Bronchial epithelial cell (primary cell): ENCODE measurements around the genes ELOVL3, FBXL15 and WBP1L.

- RRBS, 2 experiments, result no CpG with 5 or more reads among the region's 7 CpGs
Observed at GRCh38 chr10:102156882-102157845, 5.0 kb downstream of the NOLC1 start.

DNA sequence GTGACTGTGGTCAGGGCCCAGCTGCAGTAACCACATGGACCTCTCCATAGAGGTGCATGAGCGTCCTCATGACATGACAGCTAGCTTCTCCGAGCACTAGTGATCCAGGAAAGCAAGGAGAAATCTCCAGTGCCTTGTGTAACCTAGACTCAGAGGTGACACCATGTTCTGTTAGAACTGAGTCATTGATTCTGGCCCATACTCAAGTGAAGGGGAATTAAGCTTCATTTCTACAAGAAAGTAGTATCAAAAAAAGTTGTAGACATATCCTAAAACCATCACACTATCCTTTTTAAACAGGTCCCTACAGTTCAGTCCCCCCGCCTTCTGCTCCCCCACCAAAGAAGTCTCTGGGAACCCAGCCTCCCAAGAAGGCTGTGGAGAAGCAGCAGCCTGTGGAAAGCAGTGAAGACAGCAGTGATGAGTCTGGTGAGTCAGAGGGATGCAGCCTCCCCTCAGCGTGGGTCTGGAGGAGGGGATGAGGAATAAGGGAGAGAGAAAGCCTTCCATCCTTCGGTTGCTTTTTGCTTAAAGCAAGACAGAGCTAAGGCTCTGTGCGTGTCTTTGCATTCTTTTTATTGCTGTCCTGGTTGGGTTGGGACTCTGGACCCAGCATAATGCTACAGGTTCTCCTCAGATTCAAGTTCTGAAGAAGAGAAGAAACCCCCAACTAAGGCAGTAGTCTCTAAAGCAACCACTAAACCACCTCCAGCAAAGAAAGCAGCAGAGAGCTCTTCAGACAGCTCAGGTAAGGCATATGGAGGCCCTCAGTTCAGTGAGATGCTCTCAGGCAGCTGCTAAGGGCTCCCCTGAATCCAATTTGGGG lies 7.6 kb downstream of the NOLC1 start:
- RRBS, 2 experiments, result no CpG with 5 or more reads among the region's 6 CpGs

DNA sequence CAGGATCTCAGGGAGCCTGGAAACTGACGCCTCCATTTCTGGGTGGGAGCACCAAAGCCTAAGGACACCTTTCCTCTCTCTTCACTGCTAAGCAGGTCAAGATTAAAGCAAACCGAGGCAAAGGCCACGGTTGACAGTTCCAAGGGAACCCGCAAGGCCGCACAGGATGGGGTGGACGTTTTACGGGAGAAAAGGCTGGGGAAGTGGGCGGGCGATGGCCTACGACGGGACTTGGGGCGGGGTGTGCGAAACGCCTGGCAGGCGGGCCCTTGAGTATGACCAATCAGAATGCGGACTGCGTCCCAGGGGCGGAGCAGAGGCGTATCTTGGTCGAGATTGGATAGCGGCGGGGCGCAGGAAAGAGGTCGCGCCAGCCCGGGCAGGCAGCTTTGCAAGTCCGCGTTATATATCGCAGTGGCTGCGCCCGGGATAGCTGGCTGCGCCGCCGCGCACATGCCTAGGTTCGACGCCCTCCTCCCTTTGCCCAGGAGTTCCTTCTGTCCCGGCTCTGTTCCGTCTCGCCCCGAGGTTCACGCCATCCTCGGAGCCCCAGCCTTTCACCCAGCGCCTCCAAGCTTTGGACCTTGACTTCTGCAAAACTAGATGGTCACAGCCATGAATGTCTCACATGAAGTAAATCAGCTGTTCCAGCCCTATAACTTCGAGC lies at the start of gene ELOVL3:
Gene ELOVL3 (plus strand): TSS at position 354 of the 667 bp plus-strand sequence.
- RRBS, 2 experiments, result 1 to 5% methylated on average over 9 to 11 of the region's 45 CpGs

- RRBS, 2 experiments, result 2% methylated on average over 19 to 28 of the region's 60 CpGs
Observed at GRCh38 chr10:102230770-102231343, 4.8 kb downstream of the ELOVL3 start.

DNA sequence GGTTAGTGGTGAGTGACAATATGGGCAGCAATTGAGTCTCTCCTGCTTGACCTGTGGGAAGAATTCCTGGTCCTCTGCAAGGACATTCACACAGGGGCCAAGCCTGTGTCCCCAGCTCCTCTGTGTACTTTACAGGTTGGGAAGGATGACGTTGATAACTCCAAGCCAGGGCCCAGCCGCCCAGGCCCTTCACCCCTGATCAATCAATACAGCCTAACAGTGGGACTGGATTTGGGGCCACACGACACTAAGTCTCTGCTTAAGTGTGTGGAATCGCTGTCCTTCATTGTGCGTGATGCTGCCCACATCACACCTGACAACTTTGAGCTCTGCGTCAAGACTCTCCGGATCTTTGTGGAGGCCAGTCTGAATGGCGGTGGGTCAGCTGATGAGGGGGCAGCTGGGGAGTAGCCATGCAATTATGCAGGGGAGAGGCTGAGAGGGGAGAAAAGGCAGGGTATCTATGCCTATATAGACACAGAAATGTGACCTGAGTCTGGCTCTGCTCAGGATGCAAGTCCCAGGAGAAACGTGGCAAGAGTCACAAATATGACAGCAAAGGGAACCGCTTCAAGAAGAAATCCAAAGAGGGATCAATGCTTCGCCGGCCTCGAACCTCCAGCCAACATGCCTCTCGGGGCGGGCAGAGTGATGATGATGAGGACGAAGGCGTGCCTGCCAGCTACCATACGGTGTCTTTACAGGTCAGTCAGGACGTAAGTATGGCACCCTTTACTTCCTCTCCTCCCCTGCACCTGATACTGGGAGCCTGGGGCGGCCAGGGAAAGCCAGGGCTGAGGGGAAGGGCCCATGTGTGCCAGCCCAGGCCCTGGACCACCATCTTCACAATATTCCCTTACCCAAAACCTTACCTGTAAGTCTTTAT lies 18.8 kb upstream of the NFKB2 start:
- RRBS, 2 experiments, result no CpG with 5 or more reads among the region's 20 CpGs

- RRBS, 2 experiments, result no CpG with 5 or more reads among the region's 62 CpGs
Observed at GRCh38 chr10:102419058-102419939, 714 bp upstream of the PSD start.

DNA sequence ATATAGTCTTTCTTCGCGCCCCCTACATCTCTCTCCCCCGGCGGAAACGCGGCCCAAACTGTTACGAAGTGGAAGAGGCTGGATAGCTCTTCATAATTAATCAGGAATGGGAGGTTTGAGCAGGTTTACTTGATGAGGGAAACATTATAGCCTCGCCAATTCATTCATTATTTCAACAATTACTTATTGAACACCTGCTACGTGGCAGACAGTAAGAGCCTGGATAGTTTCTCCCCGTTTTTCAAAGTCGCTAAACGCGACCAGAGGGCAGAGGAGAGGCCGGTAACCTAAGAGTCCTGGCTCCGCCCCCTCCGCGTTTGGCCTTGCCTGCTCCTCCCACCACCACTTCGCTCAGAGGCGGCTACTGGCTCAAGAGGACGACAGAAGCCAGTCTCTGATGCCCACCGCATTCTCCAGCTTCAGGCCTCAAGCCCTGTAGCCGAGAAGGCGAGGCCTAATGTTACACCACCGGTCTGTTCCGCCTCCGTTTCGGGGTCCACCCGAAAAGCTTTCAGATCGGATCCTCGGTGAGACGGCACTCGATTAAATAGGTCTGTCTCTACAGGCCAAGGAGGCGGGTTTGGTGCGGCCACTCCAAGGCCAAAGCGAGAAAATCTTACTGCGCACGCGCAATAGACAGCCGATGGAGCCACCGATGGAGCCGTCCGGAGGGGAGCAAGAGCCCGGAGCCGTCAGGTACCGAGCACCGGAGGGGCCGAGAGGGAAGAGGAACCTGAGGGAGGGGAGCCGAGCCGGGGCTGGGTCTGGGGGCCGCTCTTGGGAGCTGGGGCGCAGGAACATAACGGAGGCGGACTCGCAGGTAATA lies at the start of gene FBXL15:
Gene FBXL15 (plus strand): TSS at position 350 of the 826 bp plus-strand sequence.
- RRBS, 2 experiments, result 1 to 4% methylated on average over 7 of the region's 54 CpGs

DNA sequence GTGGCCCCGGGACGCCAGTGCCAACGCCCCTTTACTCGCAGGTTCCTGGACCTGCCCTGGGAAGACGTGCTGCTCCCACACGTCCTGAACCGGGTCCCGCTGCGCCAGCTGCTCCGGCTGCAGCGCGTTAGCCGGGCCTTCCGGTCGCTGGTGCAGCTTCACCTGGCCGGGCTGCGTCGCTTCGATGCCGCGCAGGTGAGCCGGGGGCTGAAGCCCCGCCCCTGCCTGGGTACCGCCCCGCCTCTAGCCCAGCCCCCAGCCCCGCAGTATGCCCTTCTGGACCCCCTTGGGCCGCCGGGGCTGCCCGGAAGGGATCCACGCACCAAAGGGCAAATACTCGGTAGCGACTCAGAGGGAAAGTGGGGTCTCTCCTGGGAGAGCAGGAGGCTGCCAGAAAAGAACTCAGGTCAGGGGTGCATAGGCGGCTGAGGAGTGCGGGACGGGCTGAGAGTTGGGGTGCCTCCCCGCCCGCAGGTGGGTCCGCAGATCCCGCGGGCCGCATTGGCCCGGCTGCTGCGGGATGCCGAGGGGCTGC lies 744 bp downstream of the FBXL15 start:
- RRBS, 2 experiments, result under 1 to 2% methylated on average over 16 of the region's 44 CpGs

DNA sequence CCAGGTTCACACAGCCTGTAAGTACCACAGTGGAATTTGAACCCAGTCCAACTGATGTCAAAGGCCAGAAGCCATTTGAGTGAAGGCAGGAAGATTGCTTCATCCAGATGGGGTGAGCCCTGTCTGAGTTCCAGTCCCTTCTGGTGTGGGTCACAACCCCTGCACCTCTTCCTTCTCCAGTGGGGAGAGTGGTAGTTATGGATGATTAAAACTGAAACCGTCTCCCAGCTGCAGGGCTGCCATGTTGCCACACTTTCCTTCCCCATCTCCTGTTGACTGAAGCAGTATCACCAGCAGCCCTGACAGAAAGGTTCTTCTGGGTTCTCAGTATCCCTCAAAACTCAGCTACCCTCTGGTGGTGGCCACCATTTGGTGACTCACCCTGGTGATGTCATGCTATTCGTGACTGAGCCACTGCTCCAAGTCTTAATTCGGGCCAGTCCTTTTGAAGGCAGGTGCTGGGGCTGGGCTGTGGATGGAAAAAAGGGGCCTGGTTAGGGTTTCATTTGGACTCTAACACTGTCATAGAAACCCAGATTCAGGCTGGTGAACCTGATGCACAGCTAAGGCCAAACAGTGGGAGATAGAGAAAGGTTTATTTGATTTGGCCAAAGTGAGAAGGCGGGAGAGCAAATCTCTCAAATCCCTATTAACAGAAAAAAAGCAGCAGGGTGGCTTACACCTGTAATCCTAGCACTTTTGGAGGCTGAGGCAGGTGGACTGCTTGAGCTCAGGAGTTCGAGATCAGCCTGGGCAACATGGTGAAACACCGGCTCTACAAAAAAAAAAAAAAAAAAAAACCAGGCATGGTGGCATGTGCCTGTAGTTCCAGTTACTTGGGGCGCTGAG lies 1.6 kb upstream of the C10orf95 start:
- RRBS, 2 experiments, result no CpG with 5 or more reads among the region's 7 CpGs

DNA sequence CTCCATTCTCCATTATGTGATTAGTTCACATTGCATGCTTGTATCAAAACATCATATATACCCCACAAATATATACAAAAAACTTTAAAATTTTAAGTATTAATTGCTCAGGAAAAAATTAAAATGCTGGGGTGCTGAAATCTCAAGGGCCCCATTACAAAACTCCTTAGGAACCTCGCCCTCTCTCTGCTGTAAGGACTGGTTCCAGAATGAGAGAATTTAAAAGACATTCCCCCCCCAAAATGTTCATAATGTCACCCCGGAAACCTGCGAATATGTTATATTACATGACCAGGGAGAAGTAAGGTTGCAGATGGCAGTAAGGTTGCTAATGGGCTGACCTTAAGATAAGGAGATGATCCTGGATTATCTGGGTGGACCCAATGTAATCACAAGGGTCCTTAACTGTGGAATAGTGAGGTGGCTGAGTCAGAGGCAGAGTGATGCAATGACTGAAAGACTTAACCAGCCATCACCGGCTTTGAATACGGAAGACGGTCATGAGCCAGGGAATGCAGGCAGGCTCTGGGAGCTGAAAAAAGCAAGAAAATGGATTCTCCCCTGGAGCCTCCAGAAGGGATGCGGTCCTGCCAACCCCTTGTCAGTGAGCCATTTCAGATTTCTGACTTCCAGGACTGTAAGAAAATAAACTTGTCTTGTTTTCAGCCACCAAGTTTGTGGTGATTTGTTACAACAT lies 4.4 kb upstream of the C10orf95 start:
- RRBS, 2 experiments, result no CpG with 5 or more reads among the region's 7 CpGs

DNA sequence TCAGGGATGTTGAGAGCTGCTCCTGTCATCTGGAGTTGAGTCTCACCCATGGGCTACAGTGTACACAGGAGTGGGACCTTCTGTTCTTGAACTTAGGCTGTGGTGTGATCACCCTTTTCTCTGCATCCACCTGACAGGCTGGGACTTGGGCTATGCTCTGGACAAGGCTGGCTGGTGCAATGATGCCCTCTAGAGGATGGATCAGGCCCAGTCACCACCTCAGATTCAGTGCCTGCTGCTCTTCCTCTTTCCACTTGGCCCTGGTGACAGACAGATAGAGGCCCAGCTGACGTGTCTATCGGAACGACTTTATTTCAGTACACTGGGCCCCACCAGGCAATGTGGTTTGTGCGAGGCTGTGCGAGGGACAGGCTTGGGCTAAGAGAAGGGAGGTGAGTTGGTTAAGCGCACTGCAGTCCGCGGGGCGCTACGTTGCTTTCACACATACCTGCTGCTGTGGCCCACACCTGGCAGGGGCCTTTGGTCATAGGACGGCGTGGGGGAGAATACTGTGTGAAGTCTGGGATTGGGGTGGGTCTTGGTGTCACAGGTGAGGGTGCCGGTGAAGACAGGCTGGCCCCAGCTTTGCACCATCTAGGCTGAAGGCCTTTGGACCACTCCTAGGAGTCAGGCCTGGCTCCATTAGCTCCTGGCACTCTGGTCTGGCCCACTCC lies 17.9 kb downstream of the MFSD13A start:
- RRBS, 2 experiments, result no CpG with 5 or more reads among the region's 13 CpGs

- RRBS, 2 experiments, result no CpG with 5 or more reads among the region's 5 CpGs
Observed at GRCh38 chr10:102479790-102480468, 18.7 kb downstream of the MFSD13A start.

GRCh38 chr10:102633158-102633798 lies 11.0 kb upstream of the TRIM8 start:
- RRBS, 2 experiments, result no CpG with 5 or more reads among the region's 9 CpGs

GRCh38 chr10:102648825-102649319 lies 4.6 kb downstream of the TRIM8 start:
- RRBS, 2 experiments, result no CpG with 5 or more reads among the region's 15 CpGs

- RRBS, 2 experiments, result no CpG with 5 or more reads among the region's 17 CpGs
Observed at GRCh38 chr10:102714707-102714966, 201 bp downstream of the SFXN2 start.

DNA sequence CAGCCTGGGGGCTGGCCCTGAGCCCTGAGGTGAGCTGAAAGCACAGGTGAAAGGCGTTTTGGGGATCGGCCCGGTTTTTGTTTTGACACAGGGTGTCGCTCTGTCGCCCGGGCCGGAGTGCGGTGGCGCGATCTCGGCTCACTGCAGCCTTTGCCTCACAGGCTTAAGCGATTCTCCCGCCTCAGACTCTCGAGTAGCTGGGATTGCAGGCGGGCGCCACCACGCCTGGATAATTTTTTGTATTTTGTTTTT lies 457 bp downstream of the SFXN2 start:
- RRBS, 2 experiments, result no CpG with 5 or more reads among the region's 17 CpGs

DNA sequence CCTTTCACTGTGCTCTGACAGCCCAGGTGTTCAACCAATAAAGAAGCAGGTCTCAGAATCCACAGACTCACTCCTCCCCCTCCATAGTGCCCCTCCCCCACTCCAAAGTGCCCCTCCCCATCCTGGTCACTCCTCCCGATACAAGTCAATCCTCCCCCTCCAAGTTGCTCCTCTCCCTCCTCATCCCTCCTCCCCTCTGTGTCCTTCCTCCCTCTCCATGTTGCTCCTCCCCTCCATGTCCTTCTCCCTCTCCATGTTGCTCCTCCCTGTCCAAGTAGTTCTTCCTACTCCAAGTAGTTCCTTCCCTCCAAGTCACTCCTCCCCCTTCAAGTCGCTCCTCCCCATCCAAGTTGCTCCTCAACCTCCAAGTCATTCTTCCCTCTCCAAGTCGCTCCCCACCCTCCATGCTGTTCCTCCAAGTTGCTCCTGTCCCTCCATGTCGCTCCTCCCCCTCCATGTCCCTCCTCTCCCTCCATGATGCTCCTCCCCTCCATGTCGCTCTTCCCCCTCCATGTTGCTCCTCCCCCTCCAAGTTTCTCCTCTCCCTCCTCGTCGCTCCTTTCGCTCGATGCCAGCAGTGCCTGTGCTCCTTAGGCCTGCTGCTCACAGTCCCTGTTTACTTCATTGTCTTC lies 8.7 kb upstream of the WBP1L start:
- RRBS, 2 experiments, result no CpG with 5 or more reads among the region's 9 CpGs

DNA sequence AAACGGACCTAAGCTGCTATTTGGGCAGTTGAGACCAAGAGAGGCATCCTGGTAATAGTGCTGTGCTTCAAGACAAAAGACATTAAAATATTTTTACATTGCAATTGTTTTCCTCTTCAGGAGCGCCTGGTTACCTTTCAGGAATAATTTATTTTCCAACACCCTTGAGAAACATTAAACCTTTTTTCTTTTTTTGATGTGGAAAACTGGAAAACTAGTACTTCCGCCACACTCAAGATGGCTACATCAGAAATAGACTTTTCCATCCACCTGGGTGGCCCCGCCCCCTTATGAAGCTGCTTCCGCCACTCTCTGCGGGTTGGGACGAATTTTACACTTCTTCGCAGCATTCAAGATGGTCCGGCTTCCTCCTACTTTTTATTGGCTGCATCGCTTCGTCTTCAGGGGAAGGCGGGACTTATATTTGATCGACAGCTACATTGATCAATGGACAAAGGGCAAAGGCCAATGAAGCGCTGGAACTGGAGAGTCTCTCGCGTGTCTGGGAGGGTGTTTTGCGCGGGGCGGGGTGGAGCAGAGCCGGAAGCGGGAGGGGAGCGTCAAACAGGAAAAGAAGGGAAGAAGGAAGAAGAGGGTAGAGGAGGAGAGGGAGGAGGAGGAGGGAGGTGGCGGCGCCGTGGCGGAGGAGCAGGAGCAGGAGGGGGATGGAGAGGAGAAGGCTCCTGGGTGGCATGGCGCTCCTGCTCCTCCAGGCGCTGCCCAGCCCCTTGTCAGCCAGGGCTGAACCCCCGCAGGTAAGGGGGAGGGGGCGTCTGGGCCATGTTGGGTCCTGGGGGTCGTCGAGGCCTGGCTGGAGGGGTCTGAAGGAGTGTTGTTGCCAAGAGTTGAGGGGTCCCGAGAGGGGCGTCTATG lies at the start of gene WBP1L:
Gene WBP1L (plus strand): TSS at position 560 of the 873 bp plus-strand sequence.
- RRBS, 2 experiments, result no CpG with 5 or more reads among the region's 34 CpGs

- RRBS, 2 experiments, result no CpG with 5 or more reads among the region's 6 CpGs
Observed at GRCh38 chr10:102778215-102778649, 34.5 kb downstream of the WBP1L start.

- RRBS, 2 experiments, result no CpG with 5 or more reads among the region's 12 CpGs
Observed at GRCh38 chr10:102795356-102796135, 41.7 kb downstream of the CYP17A1 start.